ENCODE measurements around a stretch of chr11.

DNA sequence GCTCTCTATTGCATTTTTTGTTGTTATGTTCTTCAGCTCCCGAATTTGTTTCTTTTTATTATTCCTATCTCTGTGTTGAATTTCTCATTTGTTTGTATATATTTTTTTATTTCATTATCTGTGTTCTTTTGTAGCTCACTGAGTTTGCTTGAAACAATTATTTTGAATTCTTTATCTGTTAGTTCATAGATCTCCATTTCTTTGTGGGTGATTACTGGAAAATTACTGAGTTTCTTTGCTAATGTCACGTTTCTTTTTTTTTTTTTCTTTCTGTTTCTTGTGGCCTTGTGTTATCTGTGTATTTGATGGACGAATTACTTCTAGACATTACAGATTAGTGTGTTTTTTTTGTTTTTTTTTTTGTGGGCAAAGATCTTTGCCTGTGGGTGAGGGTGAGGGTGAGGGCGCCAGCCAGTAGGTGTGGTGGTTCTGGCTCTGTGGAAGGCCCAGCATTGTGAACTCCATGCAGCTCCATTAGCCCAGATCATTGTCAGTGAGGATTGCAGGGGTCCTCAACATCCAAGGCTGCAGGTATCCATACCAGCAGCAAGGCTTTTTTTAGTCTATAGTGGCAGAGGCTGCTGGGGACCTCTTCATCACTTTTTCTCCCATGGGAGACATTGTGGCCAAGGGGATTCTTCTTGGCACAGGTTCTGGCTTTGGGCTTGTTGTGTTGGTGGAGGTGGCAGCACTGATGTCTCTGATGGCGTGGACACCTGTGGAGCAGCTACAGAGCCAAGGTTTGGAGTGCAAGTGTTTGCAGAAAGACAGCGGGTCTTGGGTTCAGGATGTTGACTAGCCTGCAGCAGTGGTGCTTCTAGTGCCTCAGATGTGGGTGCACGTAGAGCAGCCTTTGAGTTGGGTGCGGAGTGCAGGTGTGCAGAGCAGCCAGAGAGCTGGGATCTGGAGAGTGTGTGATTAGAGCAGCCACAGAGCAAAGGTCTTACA lies 13.7 kb downstream of the BIRC2 start:
- RRBS, 2 experiments, result no CpG with 5 or more reads among the region's 8 CpGs
CAGE:
- cytosol, long polyA minus RNA, result no peak
- cytosol, long polyA plus RNA, result no peak
- long polyA plus RNA, result no peak
- nucleus, long polyA minus RNA, result no peak
- nucleus, long polyA plus RNA, result no peak

CAGE:
- cytosol, long polyA minus RNA, result no peak
- cytosol, long polyA plus RNA, result no peak
- long polyA plus RNA, result no peak
- nucleus, long polyA minus RNA, result no peak
- nucleus, long polyA plus RNA, result no peak
Observed at GRCh38 chr11:102361442-102361984, 14.5 kb downstream of the BIRC2 start.

DNA sequence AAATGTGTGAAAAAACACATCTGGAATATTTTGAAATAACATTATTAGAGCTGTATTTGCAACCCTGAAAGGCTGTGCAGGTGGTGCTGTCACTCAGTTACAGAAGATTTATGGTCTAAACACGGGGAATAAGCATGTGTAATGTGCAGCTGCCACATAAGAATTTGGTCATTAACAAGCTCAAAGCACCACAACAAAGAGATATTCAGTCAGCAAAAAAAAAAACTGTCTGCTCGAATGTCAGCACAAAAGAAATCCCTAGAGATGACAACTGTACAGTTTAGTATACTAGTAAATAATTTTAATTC lies 31.3 kb downstream of the TMEM123 start:
- RRBS, 2 experiments, result no CpG with 5 or more reads among the region's 2 CpGs
CAGE:
- cytosol, long polyA minus RNA, result no peak
- cytosol, long polyA plus RNA, result no peak
- long polyA plus RNA, result no peak
- nucleus, long polyA minus RNA, result no peak
- nucleus, long polyA plus RNA, result no peak

- RRBS, 2 experiments, result 2% methylated on average over 20 of the region's 55 CpGs
CAGE:
- cytosol, long polyA minus RNA, result no peak
- cytosol, long polyA plus RNA, result no peak
- long polyA plus RNA, result no peak
- nucleus, long polyA minus RNA, result no peak
- nucleus, long polyA plus RNA, result no peak
Observed at GRCh38 chr11:102451588-102452468, 737 bp downstream of the TMEM123 start.

DNA sequence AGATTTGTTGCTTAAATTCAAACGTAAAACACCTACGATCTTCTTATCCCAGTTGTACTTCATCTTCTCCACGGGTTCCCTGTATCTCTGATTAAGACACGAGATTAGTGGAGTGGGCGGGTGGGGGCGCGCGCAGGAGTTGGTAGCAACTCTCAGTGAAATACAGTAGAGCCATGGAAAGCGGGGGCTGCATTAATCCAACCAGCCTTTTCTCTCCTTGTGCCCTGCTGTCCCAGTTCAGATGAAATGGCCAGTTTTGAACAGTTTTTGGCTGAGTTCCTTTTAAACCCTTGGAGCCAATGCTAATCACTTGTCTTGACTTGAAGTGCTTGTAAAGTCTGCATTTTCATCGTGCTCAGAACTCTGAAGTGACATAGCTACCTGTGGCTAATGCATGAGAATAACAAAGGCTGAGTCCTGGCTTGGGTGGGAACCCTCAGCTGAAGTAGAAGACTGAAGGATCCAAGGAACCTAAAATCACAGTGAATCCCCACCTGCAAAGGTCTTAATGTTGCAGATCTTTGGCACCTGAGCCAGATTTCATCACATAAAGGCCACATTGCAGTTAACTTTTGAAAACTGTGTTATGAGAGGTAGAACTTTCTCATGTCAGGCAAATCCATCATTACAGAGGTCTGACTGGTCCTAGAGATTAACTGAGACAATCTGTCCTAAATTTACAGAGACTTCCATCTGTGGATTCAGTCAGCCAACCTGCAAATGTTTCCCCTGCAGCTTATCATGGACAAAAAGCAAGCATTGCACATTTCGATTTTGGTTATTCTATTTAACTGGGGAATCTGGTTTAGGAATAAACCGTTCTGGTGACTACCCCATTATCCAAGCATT lies 909 bp upstream of the TMEM123 start:
- RRBS, 2 experiments, result no CpG with 5 or more reads among the region's 12 CpGs
CAGE:
- cytosol, long polyA minus RNA, result no peak
- cytosol, long polyA plus RNA, result no peak
- long polyA plus RNA, result no peak
- nucleus, long polyA minus RNA, result no peak
- nucleus, long polyA plus RNA, result no peak

DNA sequence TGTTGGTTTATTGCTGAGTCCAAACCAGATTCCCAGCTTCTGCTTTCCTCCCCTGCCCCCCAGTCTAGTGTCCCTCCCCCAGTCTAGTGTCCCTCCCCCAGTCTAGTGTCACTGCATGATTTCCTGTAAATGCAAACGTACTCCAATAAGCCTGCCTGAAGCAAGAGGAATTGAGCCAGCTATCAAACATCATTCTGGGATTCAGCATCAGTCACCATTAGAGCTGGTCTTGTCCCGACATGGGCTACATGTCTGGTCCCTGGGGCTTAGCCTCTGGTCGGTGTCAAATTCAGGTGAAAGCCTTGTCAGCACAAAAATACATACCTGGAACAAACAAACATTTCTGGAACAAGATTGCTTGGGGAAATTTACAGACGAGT lies 13.8 kb downstream of the MMP3 start:
- RRBS, 2 experiments, result no CpG with 5 or more reads among the region's 4 CpGs
CAGE:
- cytosol, long polyA minus RNA, result no peak
- cytosol, long polyA plus RNA, result no peak
- long polyA plus RNA, result no peak
- nucleus, long polyA minus RNA, result no peak
- nucleus, long polyA plus RNA, result no peak

DNA sequence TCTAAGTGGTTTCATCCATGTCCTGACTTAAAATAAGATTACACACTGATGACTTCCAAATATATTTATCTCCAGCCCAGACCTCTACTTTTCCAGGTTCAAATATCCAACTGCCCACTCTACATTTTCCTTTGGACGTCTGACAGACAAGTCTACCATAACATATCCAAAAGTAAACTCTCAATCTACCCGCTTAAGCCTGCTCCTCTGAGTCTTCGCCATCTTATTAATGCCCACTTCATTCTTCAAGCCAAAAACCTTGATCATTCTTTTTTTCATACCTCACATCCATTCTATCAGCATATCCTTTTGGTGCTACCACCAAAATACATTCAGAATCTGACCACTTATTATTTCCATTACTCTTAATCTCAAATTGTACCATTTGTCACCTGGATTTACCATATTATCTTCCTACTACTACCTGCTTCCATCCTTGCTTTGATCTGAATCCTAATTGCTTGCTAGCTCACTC lies 36.2 kb downstream of the DCUN1D5 start:
- RRBS, 2 experiments, result no CpG with 5 or more reads among the region's 3 CpGs
CAGE:
- cytosol, long polyA minus RNA, result no peak
- cytosol, long polyA plus RNA, result no peak
- long polyA plus RNA, result no peak
- nucleus, long polyA minus RNA, result no peak
- nucleus, long polyA plus RNA, result no peak

GRCh38 chr11:103171496-103171880 lies 62.3 kb downstream of the DYNC2H1 start:
- RRBS, 2 experiments, result no CpG with 5 or more reads among the region's 1 CpG
CAGE:
- cytosol, long polyA minus RNA, result no peak
- cytosol, long polyA plus RNA, result no peak
- long polyA plus RNA, result no peak
- nucleus, long polyA minus RNA, result no peak
- nucleus, long polyA plus RNA, result no peak

- RRBS, 2 experiments, result no CpG with 5 or more reads among the region's 5 CpGs
CAGE:
- cytosol, long polyA minus RNA, result no peak
- cytosol, long polyA plus RNA, result no peak
- long polyA plus RNA, result no peak
- nucleus, long polyA minus RNA, result no peak
- nucleus, long polyA plus RNA, result no peak
Observed at GRCh38 chr11:103810046-103810493, 226.4 kb upstream of the DDI1 start.

DNA sequence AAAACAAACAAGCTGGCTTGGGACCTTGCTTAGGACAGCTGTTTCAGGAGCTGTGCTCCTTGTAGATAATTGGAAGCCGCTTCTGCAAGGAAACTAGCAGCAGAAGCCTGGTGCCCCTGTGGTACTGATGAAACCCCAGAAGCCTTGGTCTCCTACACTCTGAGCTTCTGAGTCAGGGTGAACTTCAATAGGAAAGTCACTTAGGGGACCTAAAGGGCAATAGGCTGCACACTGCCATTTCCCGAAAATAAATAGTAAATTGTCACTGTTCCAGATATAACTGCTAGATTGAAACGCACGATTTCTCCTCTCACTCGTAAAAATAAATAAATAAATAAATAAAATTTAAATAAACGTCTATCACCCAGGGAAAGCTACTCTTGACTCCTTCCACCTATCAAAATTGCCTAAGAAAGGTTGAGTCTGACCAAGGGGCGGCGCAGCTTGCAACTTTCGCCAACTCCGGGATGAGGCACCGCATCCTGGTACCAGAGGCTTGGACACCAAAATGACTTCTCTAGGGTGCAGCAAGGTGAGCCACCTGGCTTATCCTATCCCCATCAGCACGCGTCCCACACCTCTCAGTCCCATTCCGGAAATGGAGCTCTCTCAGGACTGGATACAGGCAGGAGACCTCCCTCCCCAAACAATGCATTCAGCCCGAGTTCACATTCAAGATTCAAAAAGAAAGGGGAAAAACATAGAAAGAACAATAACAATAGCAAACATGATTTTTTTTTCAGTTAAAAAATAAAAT lies 733 bp downstream of the PDGFD start:
- RRBS, 2 experiments, result no CpG with 5 or more reads among the region's 15 CpGs
CAGE:
- cytosol, long polyA minus RNA, result no peak
- cytosol, long polyA plus RNA, result no peak
- long polyA plus RNA, result no peak
- nucleus, long polyA minus RNA, result no peak
- nucleus, long polyA plus RNA, result no peak

DNA sequence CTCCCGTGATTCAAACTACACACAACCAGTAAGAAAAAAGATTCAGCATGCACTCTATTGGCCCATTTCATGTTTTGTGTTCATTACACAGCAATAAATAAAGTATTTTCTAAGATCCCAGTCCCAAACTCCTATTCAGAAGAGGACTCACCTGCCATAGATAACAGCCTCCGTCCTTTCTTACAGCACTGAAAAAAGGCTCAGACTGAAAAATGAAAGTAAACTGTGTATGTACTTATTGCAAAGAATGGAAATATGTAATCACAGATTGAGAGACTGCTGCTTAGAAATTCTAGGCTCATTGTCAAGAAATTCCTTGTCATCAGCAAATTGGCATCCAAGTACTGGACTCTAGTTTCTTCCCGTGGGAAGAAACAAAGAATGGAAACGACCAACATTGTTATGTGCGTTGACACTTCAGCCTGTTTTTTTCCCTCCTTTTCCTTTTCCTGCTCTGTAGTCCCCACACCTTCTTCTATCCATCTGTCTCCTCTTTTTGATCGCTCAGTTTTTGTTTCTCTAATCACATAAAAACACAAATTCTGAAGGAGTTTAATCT lies 50.3 kb downstream of the CASP4 start:
- RRBS, 2 experiments, result no CpG with 5 or more reads among the region's 6 CpGs
CAGE:
- cytosol, long polyA minus RNA, result no peak
- cytosol, long polyA plus RNA, result no peak
- long polyA plus RNA, result no peak
- nucleus, long polyA minus RNA, result no peak
- nucleus, long polyA plus RNA, result no peak

DNA sequence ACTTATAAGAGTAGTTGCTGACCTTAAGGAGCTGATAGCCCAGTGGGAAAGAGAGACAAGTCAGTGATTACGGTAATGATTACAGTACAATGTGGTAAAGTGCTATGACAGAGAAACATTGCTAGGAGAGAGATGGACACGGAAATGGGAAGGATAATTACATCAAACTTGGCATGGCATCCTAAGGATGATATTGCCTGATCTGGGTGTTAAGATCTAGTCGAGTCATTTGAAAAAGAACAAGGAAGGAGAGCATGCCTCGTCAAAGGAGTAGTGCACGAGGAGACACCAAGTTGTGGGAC lies 7.9 kb downstream of the GRIA4 start:
- RRBS, 2 experiments, result no CpG with 5 or more reads among the region's 5 CpGs
CAGE:
- cytosol, long polyA minus RNA, result no peak
- cytosol, long polyA plus RNA, result no peak
- long polyA plus RNA, result no peak
- nucleus, long polyA minus RNA, result no peak
- nucleus, long polyA plus RNA, result no peak

GRCh38 chr11:106001998-106002575 lies 20.0 kb downstream of the MSANTD4 start:
- RRBS, 2 experiments, result no CpG with 5 or more reads among the region's 3 CpGs
CAGE:
- cytosol, long polyA minus RNA, result no peak
- cytosol, long polyA plus RNA, result no peak
- long polyA plus RNA, result no peak
- nucleus, long polyA minus RNA, result no peak
- nucleus, long polyA plus RNA, result no peak

GRCh38 chr11:108221862-108222219 lies 597 bp downstream of the NPAT start:
- RRBS, 2 experiments, result no CpG with 5 or more reads among the region's 13 CpGs
CAGE:
- cytosol, long polyA minus RNA, result no peak
- cytosol, long polyA plus RNA, result no peak
- long polyA plus RNA, result no peak
- nucleus, long polyA minus RNA, result no peak
- nucleus, long polyA plus RNA, result no peak

DNA sequence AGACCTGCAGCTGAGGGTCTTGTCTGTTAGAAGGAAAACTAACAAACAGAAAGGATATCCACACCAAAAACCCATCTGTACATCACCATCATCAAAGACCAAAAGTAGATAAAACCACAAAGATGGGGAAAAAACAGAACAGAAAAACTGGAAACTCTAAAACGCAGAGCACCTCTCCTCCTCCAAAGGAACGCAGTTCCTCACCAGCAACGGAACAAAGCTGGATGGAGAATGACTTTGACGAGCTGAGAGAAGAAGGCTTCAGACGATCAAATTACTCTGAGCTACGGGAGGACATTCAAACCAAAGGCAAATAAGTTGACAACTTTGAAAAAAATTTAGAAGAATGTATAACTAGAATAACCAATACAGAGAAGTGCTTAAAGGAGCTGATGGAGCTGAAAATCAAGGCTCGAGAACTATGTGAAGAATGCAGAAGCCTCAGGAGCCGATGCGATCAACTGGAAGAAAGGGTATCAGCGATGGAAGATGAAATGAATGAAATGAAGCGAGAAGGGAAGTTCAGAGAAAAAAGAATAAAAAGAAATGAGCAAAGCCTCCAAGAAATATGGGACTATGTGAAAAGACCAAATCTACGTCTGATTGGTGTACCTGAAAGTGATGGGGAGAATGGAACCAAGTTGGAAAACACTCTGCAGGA lies 109.5 kb downstream of the C11orf65 start:
- RRBS, 2 experiments, result no CpG with 5 or more reads among the region's 12 CpGs
CAGE:
- cytosol, long polyA minus RNA, result no peak
- cytosol, long polyA plus RNA, result no peak
- long polyA plus RNA, result no peak
- nucleus, long polyA minus RNA, result no peak
- nucleus, long polyA plus RNA, result no peak

GRCh38 chr11:108497295-108497956 lies 758 bp downstream of the POGLUT3 start:
- RRBS, 2 experiments, result no CpG with 5 or more reads among the region's 27 CpGs
CAGE:
- cytosol, long polyA minus RNA, result no peak
- cytosol, long polyA plus RNA, result no peak
- long polyA plus RNA, result no peak
- nucleus, long polyA minus RNA, result no peak
- nucleus, long polyA plus RNA, result no peak

DNA sequence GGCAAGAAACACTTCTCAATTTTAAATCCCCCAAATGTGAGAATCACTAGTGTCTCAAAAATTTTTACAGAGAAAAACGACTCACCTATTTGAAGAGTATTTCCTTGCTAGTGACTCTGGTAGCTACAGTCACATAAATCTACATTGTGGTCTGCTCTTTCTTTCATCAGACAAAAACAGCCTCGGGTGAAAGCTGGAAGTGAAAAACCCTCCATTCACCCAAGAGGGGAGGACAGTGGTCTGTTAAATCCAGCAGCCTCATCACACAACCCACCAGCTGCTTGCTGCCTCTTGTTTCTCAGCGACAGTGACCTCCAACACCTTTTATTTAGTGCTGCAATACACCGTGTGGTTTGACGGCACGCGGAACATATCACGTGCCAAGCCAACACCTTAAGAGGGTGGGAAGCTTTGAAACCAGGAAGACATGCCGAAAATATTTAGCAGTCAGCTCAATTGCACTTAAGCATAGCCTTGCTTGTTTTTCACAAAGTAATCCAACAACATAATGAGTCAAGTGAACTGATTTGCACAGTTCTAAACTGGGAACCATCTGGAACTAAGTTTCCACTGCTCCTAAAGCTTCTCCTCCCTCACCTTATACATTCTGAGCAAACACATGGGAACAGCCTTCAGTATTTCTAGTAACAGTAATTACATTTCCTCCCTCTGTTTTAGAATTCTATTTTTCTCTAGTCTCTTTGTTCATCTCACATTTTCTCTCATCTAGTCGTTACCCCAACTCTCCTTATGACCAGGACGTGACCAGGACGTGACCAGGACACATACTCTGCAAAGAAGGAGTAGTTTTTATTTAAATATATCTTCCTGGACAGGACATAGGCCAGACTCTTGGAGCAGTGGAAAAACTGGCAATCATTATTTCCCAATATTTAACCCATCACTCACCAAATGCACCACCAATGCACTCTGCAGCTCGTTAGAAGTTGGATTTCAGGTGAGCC lies 40.0 kb upstream of the POGLUT3 start:
- RRBS, 2 experiments, result no CpG with 5 or more reads among the region's 13 CpGs
CAGE:
- cytosol, long polyA minus RNA, result no peak
- cytosol, long polyA plus RNA, result no peak
- long polyA plus RNA, result no peak
- nucleus, long polyA minus RNA, result no peak
- nucleus, long polyA plus RNA, result no peak

DNA sequence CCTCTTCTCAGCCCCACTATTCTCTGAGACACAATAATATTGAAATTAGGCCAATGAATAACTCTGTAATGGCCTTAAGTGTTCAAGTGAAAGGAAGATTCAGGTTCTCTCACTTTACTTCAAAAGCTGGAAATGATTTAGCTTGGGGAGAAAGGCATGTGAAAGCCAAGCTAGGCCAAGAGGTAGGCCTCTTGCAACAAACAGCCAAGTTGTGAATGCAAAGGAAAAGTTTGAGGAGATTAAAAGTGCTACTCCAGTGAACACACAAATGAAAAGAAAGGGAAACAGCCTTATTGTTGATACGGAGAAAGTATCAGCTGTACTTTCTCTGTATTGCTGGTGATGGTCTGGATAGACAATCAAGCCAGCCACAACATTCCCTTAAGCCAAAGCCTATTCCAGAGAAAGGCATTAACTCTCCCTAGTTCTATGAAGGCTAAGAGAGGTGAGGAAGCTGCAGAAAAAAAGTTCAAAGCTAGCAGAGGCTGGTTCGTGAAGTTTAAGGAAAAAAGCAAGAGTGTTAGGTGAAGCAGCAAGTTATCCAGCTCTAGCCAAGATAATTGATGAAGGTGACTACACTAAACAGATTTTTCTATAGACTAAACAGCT lies 7.7 kb downstream of the ZC3H12C start:
- RRBS, 2 experiments, result no CpG with 5 or more reads among the region's 2 CpGs
CAGE:
- cytosol, long polyA minus RNA, result no peak
- cytosol, long polyA plus RNA, result no peak
- long polyA plus RNA, result no peak
- nucleus, long polyA minus RNA, result no peak
- nucleus, long polyA plus RNA, result no peak

GRCh38 chr11:110131632-110132067 lies 38.5 kb downstream of the ZC3H12C start:
- RRBS, 2 experiments, result no CpG with 5 or more reads among the region's 3 CpGs
CAGE:
- cytosol, long polyA minus RNA, result no peak
- cytosol, long polyA plus RNA, result no peak
- long polyA plus RNA, result no peak
- nucleus, long polyA minus RNA, result no peak
- nucleus, long polyA plus RNA, result no peak

DNA sequence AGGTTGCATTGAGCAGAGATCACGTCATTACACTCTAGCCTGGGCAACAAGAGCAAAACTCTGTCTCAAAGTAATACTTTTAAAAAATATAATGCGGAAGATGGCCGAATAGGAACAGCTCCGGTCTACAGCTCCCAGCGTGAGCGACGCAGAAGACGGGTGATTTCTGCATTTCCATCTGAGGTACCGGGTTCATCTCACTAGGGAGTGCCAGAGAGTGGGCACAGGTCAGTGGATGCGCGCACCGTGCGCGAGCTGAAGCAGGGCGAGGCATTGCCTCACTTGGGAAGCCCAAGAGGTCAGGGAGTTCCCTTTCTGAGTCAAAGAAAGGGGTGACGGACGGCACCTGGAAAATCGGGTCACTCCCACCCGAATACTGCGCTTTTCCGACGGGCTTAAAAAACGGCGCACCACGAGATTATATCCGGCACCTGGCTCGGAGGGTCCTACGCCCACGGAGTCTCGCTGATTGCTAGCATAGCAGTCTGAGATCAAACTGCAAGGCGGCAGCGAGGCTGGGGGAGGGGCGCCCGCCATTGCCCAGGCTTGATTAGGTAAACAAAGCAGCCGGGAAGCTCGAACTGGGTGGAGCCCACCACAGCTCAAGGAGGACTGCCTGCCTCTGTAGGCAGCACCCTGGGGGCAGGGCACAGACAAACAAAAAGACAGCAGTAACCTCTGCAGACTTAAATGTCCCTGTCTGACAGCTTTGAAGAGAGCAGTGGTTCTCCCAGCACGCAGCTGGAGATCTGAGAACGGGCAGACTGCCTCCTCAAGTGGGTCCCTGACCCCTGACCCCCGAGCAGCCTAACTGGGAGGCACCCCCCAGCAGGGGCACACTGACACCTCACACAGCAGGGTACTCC lies 87.3 kb downstream of the RDX start:
- RRBS, 2 experiments, result no CpG with 5 or more reads among the region's 39 CpGs
CAGE:
- cytosol, long polyA minus RNA, result no peak
- cytosol, long polyA plus RNA, result no peak
- long polyA plus RNA, result no peak
- nucleus, long polyA minus RNA, result no peak
- nucleus, long polyA plus RNA, result no peak

Measured in HepG2 (cell line).